ENCODE data around the genes ZFHX2, JPH4, NOP9 and NFATC4.

- RRBS: no CpG with 5 or more reads among the region's 7 CpGs
Measured at GRCh38 chr14:23430312-23431161, 4.9 kb downstream of the MYH7 start.

DNA sequence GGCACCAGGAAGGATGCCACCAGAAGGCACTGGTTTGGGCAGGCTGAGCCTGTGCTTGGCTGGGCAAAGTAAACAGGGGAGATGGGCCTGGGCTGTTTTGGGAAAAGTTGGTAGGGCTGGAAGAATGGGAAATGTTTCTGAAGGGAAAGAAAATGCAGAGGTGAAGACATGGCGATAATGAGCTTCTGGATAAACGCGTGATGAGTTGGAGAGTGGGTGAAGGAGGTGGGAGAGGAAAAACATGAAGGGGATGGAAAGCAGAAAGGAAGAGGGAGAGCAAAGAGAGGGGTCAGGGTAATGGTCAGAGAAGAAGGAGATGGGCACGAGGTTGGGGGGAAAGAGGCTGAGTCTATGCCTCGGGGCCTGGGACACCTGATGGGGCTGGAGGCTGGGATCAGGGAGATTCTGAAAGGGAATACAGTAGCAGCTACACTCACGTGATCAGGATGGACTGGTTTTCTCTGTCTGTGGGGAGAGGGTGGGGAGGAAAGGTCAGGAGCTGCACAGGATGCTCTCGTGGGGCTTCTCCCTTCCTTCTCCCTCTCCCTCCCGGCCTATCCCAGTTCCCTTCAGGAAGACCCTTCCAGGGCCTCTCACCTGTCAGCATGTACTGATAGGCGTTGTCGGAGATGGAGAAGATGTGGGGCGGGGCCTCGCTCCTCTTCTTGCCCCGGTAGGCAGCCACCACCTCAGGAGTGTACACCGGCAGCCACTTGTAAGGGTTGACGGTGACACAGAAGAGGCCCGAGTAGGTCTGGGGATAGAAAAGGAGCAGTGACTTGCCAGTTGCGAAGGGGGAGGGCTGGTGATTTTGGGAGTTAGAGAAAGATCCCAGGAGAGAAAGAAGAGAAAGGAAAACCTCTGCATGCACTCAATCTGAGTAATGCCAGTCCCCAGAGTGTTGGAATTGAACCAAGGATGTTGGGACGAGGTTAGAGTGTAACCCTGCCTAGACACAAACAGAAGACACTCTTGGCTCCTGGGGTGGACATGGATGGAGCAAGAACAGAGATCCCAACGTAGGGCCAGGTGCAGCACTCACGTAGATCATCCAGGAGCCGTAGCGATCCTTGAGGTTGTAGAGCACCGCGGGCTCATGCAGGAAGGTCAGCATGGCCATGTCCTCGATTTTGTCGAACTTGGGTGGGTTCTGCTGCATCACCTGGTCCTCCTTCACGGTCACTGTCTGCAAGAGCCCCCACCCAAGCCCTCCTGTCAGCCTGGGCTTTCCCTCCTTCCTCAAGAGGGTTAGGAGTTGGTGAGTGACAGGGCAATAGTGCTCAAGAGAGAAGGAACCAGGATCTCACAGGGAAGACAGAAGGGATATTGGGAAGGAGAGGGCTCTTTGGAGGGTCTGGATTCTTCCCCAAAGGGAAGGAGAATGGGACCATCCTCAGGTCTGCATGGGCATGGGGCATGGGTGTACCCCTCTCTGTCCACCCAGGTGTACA is 2.9 kb downstream of the MYH7 start:
- RRBS: no CpG with 5 or more reads among the region's 27 CpGs

GRCh38 chr14:23447814-23448368 is 12.4 kb upstream of the MYH7 start:
- RRBS: no CpG with 5 or more reads among the region's 6 CpGs

- RRBS: 2% methylated on average over 26 of the region's 73 CpGs
Measured at GRCh38 chr14:23550963-23552010, at the start of gene ZFHX2. Gene ZFHX2, minus strand, starts transcription at chr14:23551765.

GRCh38 chr14:23556657-23557192 is 654 bp downstream of the THTPA start:
- RRBS: no CpG with 5 or more reads among the region's 14 CpGs

- RRBS: no CpG with 5 or more reads among the region's 7 CpGs
Measured at GRCh38 chr14:23572579-23573256, 5.1 kb upstream of the AP1G2 start.

DNA sequence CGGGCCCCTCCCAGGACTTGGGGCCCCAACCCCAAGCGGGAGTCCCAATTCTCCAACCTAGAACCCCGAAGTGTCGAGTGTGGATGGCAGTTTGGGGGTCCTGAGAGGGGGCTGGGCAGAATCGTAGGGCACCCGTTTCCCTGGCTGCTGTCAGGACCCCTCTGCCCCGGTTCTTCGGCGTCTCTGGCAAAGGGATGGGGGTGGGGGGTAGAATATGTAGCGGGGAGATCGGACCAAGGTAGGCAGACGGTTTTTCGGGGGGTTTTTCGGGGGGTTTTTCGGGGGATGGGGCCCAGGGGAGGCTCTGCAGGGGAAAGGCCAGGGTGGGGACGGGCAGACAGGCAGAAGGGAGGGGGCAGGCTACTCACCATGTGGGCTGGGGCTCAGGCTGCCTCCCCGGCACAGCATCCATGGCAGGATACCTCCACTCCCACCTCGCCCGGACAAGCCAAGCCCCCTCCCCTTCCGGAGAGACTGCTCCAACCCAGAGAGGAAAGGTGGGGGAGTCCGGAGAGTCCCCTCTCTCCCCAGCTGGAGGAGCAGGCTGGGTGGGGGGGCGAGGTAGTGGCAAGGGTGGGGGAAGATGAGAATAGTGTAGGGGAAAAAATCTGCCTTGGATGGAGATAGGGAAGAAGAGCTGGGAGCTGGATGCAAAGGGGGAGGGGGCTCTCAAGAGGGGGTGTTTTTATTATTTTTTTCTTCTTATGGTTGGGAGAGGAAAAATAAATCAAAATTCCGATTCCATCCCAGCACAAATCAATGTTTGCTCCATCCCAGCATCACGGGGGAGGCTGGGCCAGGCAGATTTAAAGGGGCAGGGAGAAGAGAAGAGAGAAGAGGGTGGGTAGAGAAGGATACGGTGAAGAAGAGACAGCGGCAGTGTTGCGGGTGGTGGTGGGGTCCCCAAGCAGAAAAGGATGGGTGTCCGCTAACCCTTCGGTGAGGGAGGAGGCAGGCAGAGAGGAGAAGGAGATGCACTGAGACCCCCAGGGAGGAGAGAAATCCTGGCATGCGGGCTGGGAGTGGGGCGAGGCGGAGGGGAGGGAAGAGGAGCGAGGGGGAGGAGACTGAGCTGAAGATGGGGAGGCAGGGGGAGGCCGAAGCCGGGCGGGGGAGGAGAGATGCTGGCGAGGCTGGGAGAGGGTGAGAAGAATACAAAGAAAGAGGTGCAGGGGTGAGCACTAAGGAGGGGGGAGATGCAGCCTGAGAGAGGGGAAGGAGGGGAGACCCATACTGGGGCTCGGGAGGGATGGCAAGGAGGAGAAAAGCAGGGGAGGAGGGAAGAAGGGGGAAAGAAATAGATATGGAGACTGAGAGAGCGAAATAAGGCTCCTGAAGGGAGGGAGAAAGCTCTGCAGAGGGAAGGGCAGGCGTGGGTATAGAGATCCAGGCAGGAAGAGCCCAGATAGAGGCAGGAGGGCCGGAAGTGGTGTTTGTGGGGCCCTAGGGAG is at the start of gene JPH4:
Gene JPH4, minus strand, starts transcription at position 979 of the 1,451 bp plus-strand sequence.
- RRBS: 0% methylated on average over 2 of the region's 41 CpGs

DNA sequence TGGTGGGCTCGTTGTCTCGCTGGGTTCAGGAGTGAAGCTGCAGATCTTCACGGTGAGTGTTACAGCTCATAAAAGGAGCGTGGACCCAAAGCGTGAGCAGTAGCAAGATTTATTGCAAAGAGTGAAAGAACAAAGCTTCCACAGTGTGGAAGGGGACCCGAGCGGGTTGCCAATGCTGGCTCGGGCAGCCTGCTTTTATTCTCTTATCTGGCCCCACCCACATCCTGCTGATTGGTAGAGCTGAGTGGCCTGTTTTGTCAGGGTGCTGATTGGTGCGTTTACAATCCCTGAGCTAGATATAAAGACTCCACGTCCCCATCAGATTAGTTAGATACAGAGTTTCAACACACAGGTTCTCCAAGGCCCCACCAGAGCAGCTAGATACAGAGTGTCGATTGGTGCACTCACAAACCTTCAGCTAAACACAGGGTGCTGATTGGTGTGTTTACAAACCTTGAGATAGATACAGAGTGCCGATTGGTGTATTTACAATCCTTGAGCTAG is 5.6 kb upstream of the JPH4 start:
- RRBS: no CpG with 5 or more reads among the region's 12 CpGs

DNA sequence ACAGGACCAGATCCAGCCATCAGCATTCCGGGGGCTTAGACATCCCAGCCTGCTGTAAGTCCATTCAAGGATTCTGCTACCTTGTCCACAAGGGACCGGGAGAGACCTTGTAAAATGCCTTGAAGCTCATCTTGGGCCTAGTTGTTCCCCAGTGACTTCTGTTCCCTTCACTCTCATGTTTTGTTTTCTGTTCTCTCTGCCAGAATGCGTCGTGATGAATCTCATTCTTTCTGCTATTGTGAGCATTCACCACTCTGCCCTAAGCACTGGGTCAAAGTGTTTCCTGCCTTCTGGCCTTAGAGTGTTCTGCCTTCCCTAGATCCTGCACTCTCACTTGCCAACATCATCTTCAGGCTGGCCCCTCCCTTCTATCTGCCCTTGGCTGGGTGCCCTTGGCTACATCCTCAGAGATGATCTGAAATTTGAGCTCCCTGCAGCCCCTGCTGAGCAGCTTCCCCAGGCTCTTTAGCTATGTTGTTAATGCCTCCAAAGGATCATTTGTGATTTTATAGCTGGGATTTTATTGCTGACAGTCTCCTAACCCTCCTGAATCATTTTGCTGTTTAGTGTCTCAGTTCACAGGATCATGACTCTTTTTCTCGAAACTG is 4.3 kb downstream of the DHRS2 start:
- RRBS: 34% methylated on average over 2 of the region's 5 CpGs

- RRBS: no CpG with 5 or more reads among the region's 22 CpGs
Measured at GRCh38 chr14:23954836-23955429, 1.4 kb downstream of the DHRS4 start.

DNA sequence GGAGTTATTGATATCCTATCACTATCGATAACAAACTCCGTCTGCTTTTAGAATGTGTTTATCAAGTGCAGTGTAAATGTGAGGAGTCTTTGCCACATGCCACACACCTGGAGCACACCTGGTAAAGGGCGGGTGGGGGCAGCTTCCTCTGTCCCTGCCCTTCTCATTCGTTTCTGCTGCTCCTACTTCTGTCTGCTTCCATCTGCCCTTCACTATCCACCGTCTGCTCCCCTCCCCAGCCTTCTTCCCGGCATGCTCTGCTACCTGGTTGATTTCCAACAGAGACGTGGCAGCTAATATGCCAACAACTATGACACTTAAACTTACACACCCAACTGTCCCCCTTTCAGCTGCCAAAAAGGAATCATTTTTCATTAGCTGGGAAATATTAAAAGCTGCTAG is 9.1 kb upstream of the CARMIL3 start:
- RRBS: no CpG with 5 or more reads among the region's 7 CpGs

- RRBS: no CpG with 5 or more reads among the region's 4 CpGs
Measured at GRCh38 chr14:24108709-24109229, 5.8 kb upstream of the DCAF11 start.

DNA sequence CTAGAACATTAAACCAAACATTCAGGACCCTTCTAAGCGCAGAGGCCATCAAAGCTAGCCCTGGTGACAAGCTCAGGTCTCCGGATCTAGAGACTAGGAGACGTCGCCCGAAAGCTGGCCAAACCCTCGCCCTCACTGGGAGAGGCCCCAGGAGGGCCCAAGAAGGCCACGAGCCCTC is 1.0 kb upstream of the DCAF11 start:
- RRBS: no CpG with 5 or more reads among the region's 7 CpGs

- RRBS: no CpG with 5 or more reads among the region's 14 CpGs
Measured at GRCh38 chr14:24183160-24183882, 5.3 kb downstream of the IPO4 start.

DNA sequence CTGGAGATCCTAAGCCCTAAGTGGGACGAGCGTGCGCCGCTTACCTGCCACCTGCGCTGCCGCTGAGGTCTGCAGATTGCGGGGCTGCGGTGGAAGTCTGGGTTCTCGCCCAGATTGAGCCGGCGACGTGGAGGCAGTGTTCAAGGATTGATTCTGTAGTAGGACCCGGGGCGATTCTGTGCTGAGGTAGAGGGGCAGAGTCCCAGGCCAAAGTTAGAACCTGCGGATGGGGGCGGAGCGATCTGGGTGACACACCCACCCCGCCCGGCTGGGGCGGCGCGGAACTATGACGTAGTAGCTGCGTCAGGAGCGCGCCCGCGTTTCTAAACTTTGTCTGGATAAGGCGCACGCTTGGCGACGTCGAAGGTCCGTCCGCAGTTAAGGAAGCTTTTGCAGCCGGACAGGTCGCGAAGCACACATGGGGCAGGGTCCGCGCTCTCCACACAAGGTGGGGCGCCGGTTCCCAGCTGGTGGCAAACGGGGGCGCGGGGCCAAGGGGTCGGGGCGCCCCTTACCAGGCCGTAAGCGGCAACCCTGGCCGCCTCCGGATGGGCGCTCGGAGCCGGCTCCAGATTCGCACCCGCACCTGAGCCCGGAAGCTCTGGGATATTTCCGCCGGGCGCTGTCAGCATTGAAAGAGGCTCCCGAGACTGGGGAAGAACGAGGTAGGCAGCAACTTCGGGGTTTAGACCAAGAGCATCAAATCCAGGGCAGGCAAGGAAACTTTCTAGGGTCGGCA is at the start of gene NOP9:
Gene NOP9, plus strand, starts transcription at position 314 of the 739 bp plus-strand sequence.
- RRBS: 1% methylated on average over 11 of the region's 64 CpGs

- RRBS: no CpG with 5 or more reads among the region's 8 CpGs
Measured at GRCh38 chr14:24338678-24339084, 1.1 kb downstream of the RIPK3 start.

DNA sequence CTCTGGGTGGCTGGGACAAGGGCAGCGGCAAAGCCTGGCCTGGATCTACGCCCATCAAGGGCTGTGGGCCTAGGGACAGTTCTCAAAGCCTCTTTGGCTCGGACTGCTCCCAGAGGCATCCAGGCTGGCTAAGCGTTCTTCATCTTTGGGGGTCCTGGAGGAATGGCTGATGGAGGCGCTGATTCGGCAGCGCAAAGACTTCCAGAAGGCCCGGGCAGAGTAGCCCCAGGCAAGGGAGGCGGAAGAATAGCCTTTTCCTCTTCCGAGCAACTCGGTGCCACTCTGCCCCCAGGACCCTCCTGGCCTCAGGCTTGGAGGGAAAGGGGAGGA is 594 bp upstream of the NFATC4 start:
- RRBS: no CpG with 5 or more reads among the region's 11 CpGs

- RRBS: no CpG with 5 or more reads among the region's 16 CpGs
Measured at GRCh38 chr14:24367755-24368313, at the start of gene NFATC4. Gene NFATC4, plus strand, starts transcription at chr14:24368184.

GRCh38 chr14:24378195-24378624 is 10.2 kb downstream of the NFATC4 start:
- RRBS: no CpG with 5 or more reads among the region's 3 CpGs

DNA sequence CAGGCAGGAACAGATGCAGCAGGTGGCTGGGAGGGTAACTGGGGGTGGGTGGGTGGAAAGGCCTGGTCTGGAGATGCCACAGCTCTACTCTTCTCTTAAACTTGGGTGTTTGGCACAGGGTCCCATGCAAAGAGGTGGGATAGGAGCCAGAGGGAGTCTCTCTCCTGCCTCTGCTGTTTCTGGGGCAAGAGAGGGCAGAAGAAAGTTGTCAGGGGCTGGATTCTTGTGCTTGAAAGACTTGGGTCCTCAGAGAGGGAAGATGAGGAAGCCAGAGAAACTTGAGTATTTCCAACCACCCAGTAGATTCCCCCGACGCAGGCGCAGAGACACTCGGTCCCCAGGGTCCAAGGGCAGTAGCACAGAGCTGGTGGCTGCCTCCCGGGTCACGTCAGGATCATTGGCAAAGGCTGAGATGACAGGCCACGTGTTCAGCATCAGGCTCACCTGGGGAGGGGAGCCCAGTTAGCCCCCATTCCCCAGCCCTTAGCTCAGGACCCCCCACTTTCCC is 1.9 kb downstream of the CBLN3 start:
- RRBS: no CpG with 5 or more reads among the region's 7 CpGs